Subcutaneous preadipocyte (primary cell): Measurements from ENCODE around the genes TTC17 and ALX4.

- CAGE, long polyA plus RNA = no peak
Measured at GRCh38 chr11:40280919-40281277, 1178.6 kb downstream of the LRRC4C start.

DNA sequence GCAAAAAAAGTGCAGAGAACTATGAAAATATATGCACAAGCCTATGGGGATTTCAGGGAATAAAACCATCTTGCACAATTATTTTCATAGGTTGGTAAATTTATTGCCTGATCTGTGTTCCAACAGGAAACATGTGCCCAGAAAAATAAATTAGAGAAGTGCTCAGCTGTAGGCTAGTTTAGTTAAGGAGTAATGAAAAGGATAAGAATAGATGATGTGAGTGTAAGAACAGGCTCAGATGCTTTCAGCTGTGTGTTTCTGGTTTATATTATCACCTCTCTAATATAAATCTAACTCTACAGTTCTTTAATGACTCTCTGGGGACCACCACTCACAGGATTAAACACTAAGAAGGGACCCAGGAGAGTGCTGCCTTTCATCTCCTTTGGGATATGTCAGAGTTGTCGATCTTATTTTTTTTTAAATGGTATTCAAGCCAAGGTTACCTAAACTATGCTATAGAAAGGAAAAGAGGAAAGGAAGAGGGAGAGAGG is 1169.1 kb downstream of the LRRC4C start:
- CAGE, long polyA plus RNA = no peak

GRCh38 chr11:41377594-41378135 is 81.8 kb downstream of the LRRC4C start:
- CAGE, long polyA plus RNA = no peak

GRCh38 chr11:43358678-43359113 is at the start of gene TTC17:
Gene TTC17, plus strand, starts transcription at chr11:43358920.
- CAGE, long polyA plus RNA = no peak

GRCh38 chr11:43697357-43698270 is 17.1 kb downstream of the HSD17B12 start:
- CAGE, long polyA plus RNA = no peak

GRCh38 chr11:43738712-43739208 is 58.2 kb downstream of the HSD17B12 start:
- CAGE, long polyA plus RNA = no peak

DNA sequence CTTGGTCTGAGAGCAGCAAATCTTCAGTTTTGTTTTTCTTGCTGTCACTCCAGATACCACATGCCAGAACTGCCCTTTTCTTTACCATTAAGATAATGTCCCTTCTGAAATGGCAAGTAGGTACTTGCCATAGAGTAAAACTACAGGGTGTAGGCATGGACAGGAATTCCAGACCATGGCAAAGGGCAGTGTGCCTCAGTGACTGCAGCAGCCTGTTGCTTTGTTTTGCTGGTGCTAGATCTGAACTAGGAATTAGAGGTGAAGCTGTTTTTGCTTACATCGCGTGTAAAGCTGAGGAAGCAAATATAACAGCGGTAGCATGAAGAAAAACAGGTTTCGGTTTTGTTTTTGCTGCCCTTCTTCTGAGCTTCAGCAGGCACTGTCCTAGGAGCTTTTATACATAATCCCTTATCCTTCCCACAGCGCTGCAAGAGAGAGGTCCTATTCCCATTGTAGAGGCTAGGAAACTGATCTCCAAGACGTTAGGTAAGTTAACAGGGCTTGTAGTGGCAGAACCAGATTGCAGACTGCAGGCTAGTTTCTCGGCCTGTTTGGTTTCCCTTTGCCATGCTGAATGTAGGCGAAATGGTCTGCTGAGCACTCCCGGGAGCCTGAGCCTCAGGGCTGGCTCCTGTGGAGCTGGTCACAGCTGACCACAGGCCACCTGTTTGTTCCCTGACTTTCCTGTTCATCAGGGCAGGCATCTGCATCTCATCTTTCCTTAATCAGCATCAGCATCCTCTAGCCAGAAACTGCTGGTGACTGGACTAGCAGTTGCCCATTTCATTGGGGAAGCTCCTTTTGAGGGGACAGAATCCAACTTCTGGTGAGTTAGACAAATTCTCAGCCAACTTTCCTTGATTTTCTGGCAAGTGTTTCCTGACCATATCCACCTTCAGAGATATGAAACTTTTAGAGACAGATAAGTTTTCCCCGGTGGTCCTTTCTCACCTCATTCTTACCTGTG is 20.4 kb upstream of the C11orf96 start:
- CAGE, long polyA plus RNA = no peak

DNA sequence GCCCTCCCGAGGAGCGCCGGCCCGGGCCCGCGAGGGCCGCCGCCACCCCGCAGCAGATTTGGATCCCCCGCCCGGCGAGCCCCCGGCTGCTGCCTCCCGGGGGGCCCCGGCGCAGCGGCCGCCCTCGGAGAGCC is 160 bp downstream of the C11orf96 start:
- CAGE, long polyA plus RNA = no peak

GRCh38 chr11:43992815-43993258 is 50.4 kb downstream of the C11orf96 start:
- CAGE, long polyA plus RNA = no peak

- CAGE, long polyA plus RNA = no peak
Measured at GRCh38 chr11:44269504-44270516, 40.1 kb downstream of the ALX4 start.

GRCh38 chr11:44309975-44310763 is at the start of gene ALX4:
Gene ALX4, minus strand, starts transcription at chr11:44310139.
- CAGE, long polyA plus RNA = no peak

GRCh38 chr11:44319648-44320480 is 9.9 kb upstream of the ALX4 start:
- CAGE, long polyA plus RNA = no peak

GRCh38 chr11:44475030-44475718 is 90.3 kb upstream of the CD82 start:
- CAGE, long polyA plus RNA = no peak

DNA sequence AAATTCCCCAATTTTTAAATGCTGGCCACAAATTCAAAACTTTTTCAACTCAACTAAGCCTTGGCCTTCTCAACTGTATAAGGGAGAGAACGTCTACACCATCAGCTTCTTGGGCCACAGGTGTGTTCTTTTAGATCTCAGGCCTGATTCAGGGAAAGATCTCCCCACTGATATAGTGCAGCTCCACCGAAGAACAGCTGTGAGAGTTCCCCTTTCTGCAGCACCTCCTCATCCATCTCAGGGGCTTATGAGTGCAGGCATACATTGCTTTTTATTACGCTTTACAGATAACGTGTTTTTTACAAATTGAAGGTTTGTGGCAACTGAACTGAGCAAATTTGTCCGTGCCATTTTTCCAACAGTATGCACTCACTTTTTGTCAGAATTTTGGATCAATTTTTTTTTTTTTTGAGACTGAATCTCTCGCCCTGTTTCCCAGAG is 8.0 kb upstream of the CD82 start:
- CAGE, long polyA plus RNA = no peak

- CAGE, long polyA plus RNA = no peak
Measured at GRCh38 chr11:44596447-44596901, 31.0 kb downstream of the CD82 start.

DNA sequence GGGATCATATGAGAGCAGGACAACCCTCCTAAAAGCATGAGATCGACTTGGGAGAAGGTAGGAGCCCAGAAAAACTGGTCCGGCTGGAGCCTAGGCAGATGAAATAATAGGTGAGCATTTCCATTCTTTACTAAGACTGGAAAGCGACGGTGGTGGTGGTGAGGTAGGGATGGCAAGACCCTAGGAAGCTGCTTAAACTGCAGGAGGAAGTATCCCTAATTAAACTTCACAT is 35.6 kb upstream of the TSPAN18 start:
- CAGE, long polyA plus RNA = no peak

DNA sequence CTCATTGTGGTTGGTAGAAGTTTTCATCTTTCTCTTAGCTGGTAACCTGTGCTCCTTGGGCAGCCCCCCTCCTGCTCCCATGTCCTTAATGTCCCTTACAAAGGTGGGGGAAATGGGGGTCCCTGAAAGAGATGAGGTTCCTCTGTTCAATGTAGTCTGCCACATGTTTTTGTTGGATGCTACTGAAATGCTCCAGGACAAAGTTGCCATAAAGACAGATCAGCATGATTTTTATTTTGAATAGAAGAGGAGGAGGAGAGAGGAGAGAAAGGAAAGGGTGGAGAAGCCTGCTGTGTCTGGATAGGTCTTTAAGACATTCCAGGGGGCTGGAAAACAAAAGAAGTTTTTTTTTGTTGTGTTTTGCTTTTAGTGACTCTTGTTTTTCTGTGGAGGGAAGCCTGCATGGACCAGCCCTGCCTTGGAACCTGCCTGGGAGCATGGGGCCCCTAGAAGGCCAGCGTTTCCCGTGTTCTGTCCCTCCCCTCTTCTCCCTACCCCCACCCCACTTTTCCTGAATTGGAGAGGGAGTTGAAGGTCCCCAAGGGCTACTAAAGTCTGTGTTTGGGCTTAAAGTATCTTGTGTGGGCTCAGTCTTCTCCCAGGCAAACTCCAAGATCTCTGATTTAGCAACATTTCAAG is 2.3 kb downstream of the TSPAN18 start:
- CAGE, long polyA plus RNA = no peak

DNA sequence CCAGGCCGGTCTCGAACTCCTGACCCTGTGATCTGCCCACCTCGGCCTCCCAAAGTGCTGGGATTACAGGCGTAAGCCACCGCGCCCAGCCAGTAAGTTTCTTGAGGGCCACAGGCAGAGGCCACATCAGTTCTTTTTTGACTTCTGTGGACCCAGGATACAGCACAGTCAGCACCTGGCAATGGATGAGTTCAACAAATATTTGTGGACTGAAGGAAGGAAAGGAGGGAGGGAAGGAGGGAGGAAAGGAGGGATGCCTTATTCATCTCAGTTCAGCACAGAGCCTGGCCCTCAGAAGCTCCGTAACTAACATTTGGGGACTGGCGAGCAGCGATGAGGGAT is 77.5 kb downstream of the TSPAN18 start:
- CAGE, long polyA plus RNA = no peak

- CAGE, long polyA plus RNA = no peak
Measured at GRCh38 chr11:44824229-44824888, 97.6 kb downstream of the TSPAN18 start.

- CAGE, long polyA plus RNA = no peak
Measured at GRCh38 chr11:44857427-44857922, 93.2 kb downstream of the TP53I11 start.